Fibroblast of villous mesenchyme (primary cell): ENCODE data around the gene FREM3.

- CAGE, long polyA plus RNA = no peak
Observed at GRCh38 chr4:142091646-142092239, 455.4 kb downstream of the IL15 start.

DNA sequence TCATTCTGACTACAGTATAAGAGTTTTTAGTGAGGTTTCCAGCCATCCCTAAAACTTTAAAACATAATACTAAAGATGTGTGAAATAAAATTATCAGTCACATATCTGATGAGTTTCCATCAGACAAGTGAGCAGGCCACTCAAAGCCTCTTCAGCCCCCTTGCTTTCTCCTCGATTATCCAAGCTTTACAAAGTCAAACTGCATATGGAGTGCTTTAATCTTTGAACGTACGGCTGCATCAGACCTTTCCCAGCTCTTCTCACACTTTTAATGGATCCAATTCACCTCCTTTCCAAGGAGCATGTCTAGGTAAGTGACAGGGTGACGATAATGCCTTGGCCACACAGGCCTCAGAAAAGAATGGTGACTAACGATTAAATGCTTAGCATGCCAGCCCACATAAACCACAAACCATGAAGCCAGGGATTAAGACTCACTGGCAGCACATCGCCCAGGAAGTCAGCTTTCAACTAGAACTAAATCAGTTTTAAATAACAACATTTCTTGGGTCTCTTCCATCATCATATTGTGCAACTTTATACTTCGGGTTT, 28.8 kb downstream of the INPP4B start:
- CAGE, long polyA plus RNA = no peak

GRCh38 chr4:143335581-143335826, 1.2 kb upstream of the GAB1 start:
- CAGE, long polyA plus RNA = no peak

DNA sequence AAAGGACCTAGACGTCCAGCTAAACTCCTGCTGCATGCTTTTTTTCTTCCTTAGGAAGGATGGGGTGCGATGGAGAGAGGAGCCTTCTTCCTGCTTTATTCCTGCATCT, 695 bp downstream of the GAB1 start:
- CAGE, long polyA plus RNA = no peak

DNA sequence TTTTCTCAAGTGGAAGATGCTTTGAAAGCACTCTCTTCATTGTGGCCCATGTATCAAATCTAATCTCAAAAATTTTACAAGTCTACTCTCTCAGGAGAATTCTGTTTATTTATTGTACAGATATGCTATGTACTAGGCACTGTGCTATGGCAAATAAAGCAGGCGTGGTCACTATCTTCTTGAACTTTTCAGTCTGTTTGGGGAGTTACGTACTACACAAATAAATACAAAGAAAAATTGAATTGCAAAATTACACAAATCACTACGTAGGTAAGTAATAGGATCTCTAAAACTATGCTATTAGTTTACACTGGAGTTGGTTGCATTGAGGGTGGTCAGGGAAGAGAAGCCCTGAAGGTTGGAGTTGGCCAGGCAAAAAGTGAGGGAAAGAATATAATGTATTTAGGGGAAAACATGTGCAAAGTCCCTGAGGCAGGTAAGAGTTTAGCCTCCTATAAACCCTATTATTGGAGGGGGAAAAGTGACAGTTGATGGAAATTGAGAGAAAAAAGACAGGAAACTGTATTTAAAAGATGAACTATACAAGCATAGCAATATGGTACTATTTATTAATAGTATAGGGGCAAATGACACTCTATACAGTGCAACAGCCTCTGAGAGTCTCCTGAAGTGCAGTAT, 75.8 kb downstream of the GAB1 start:
- CAGE, long polyA plus RNA = no peak

GRCh38 chr4:143415350-143415985, 78.8 kb downstream of the GAB1 start:
- CAGE, long polyA plus RNA = no peak

- CAGE, long polyA plus RNA = no peak
Observed at GRCh38 chr4:143514403-143515206, 1.1 kb downstream of the SMARCA5 start.

DNA sequence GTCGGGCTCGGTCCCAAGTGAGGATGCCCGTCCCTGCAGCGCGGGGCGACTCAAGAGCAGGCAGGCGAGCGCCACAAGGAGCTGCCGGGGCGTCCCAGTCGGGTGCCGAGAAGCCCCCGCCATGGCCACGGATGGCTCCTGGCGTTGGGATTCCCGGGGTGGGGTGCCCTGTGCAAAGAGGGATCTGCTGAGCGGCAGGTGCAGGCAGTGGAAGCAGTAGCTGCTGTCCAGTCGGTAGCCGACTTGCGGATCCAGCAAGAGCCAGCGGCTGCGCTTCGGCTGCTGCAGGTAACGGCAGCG, at the start of gene FREM3:
FREM3 (minus strand) TSS at position 123 of the 300 bp plus-strand sequence.
- CAGE, long polyA plus RNA = no peak

GRCh38 chr4:144809896-144810529, 164.1 kb downstream of the HHIP start:
- CAGE, long polyA plus RNA = no peak

- CAGE, long polyA plus RNA = no peak
Observed at GRCh38 chr4:145177442-145177790, 3.0 kb downstream of the OTUD4 start.

DNA sequence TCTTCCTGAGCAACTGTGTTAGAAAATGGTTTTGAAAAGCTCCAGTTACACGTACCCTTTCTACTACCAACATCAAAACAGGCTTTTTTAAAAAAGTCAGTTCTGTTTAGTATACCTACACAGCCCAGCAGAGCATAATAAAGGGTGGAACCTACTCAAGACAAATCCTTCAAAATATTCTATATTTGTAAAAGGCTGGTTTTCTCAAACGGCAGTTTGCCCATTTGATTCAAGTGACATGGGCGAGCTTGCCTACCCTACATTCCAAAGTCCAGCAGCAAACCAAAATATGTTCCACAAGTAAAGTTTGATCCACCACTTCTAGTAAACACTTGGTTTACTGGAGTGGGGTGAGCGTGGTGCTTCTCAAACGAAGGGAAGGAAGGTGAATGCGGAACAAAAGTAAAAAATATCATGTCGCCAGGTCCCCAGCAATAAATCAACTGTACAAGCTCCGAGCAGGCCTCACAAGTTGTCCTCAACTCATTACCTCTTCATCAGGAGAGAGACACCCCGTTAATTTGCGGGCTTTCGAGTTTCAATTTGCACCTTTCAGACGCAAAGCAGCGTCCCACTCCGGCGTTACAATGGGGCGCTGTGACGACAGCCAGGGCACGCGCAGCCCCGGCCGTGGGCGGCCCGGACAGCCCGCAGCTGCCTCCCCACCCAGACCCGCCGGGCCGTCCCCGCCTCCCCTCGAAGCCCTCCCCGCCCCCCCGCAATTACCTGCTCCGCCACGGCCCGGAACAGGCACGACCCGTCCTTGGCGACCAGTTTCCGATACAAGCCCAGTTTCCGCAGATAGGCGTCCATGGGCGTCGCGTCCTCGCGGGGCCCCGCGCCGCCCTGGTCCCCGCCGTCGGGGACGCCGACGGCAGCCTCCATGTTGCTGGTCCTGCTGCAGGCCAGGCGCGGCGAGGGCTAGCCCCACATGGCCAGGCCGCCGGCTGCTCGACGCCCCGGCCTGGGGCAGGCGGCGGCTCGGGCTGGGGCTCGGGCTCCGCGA, 997 bp downstream of the OTUD4 start:
- CAGE, long polyA plus RNA = no peak

- CAGE, long polyA plus RNA = no peak
Observed at GRCh38 chr4:145514442-145514905, 32.8 kb downstream of the SMAD1 start.

DNA sequence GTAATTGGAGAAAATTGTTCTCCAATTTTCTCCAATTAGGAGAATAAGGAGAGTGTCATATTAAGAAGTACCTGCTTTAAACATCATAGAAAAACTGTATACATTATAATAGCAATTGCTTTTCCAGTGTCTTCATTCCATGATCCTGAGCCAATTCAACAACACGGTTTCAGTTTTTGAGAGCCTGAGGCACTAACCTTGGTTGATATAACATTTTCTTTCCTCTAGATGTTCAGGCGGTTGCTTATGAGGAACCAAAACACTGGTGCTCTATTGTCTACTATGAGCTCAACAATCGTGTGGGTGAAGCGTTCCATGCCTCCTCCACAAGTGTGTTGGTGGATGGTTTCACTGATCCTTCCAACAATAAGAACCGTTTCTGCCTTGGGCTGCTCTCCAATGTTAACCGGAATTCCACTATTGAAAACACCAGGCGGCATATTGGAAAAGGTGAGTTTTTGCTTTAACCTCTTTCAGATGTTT, 64.9 kb downstream of the SMAD1 start:
- CAGE, long polyA plus RNA = no peak

GRCh38 chr4:145646345-145647177, 27.4 kb downstream of the MMAA start:
- CAGE, long polyA plus RNA = no peak

DNA sequence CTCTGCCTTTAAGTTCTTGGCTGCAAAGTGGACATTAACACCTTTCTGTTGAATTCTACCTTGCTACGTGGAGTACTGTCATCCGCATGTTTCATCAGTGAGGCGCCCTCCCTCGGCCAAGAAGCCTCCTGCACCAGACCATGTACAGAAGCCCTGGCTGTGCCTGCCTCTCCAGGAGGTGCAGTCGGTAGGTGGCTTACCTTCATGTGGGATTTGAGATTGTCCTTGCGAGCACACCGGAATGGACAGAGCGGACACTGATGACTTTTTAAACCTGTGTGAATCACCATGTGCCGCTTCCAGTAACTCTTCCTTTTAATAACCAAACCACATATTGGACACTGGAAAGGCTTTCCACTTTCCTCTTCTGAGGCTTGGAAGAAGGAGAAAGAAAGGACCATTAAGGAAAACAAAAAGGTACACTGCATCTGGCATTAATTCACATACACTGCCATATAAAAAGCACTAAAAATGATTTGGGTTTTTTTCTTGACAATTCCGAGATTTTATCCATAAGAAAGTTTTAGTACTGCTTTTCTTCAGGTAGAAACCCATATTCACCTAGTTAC, 46.5 kb downstream of the ZNF827 start:
- CAGE, long polyA plus RNA = no peak

DNA sequence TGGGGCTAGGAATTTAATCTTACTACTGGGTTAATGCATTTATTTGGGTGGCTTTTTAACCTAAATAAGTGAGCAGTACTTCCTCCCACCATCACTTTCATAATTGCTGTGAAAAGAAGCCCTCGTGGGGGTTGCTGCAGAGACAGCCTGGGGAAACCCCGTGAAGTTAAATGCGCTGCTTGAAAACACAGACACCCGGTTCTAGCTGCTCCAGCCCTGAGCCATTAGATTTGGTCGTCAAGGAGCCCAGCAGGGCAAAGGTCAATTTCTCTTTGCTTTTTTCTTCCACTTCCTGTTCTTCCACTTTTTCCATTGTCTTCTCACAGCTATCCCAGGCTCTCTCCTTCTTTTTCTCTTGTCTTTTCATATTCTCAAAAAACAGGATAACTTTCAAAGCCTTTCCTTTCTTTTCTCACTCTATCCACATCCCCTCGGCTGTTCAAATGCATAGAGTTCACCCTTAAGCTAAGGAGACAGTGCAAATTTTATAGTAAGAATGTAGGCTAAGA, 91.4 kb upstream of the ZNF827 start:
- CAGE, long polyA plus RNA = no peak

- CAGE, long polyA plus RNA = no peak
Observed at GRCh38 chr4:146522781-146523153, 1.0 kb upstream of the SLC10A7 start.

- CAGE, long polyA plus RNA = no peak
Observed at GRCh38 chr4:147539577-147539972, 58.7 kb downstream of the EDNRA start.

DNA sequence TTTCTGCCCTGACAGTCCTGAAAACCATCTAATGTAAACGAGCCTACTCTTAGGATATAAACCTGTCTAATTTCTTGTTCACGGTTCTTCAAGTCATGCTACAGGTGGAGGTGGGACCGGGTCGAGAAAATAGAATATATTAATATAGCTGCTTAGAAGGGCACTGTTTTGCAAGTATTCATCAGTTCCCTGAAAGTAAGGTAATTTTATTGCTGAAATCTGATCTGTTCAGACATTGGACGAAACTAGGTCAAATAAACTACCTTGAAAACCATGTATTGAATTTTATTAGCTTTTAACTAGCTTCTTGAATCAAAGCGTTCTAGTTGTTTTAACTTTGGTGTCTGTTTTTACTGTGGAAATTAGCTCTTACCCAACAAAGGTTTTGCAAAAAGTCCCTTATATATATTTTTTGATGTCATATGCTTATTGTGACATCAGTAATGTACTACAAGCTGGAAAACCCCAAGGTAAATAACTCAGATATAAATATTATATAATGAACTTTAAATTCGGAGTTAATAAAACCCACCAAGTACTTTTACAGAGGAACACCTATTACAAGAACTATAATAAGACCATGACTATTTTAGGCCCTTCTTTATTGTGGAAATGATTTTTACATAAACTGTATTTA, 1.1 kb downstream of the TMEM184C start:
- CAGE, long polyA plus RNA = no peak

DNA sequence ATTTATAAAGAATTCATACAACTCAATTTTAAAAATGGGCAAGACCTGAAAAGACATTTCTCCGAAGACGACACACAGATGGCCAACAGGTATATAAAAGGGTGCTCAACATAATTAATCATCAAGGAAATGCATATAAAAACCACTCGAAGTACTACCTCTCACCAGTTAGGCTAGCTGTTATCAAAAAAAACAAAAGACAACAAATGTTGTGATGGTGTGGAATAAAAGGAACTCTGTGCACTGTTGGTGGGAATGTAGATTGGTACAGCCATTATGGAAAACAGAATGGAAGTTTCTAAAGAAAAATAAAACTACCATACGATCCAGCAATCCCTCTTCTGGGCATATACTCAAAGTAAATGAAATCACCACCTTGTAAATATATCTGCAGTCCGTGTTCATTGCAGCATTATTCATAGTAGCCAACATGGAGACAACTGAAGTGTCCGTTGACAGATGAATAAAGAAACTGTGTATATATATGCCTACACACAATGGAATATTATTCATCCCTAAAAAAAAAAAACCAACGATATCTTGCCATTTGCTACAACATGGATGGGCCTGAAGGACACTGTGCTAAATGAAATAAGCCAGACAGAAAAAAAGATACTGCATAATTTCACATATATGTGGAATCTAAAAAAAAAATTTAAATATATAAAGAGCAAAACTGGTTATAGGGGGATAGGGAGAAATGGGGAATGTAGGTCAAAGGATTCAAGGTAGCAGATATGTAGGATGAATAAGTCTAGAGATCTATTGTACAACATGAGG, 19.7 kb downstream of the TMEM184C start:
- CAGE, long polyA plus RNA = no peak